ENCODE results near the genes NPM1 and FGF18.

- PRO-cap: no peak
These were observed 864 bp upstream of the NPM1 start for GRCh38 chr5:171386764-171387206.

- PRO-cap: bidirectional peak, plus-strand start at chr5:171387852, minus-strand start at chr5:171387522
These were observed at the start of gene NPM1 for GRCh38 chr5:171387207-171388245. Gene NPM1 (plus strand): TSS chr5:171387849.

DNA sequence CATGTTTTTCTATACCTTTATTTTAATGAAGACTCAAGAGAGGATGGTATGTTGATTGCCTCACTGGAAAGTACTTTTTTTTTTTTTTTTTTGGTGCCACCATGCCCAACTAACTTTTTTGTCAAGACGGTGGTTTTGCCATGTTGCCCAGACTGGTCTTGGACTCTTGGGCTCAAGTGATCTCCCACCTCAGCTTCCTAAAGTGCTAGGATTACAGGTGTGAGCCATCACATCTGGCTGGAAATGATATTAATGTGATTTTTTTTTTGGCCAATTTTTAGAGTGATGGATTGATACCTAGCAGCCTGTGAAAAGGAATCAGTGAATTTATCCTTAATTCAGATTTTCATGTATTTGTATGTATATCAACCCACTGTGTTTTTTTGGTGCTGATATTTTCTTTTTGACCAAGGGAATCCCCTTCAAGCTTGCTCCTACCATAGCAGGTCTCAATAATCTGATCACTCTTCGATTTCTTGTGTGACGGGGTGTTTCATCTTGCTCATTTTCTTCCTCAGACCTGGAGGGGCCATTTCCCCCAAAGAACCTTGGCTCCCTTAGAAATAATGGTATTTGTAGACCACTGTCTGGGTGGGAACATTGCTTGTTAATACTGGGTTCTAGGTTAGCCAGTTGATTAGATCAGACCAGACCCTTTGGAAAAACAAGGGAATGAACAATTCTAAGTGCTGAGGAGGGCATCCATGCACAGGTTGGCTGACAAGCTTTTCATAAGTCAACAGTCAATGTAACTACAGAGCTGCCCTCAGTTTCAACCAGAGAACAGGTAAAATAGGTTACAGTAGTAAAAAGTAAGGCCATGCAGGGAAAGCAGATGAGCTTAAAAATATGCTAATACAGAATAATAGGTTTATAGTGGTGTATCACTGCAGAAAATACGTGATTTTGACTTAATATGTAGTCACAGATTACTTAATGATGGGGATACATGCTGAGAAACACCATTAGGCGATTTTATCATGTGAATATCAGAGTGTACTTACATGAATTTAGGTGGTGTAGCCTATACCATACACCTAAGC, 6.5 kb upstream of the FGF18 start:
- PRO-cap: no peak

DNA sequence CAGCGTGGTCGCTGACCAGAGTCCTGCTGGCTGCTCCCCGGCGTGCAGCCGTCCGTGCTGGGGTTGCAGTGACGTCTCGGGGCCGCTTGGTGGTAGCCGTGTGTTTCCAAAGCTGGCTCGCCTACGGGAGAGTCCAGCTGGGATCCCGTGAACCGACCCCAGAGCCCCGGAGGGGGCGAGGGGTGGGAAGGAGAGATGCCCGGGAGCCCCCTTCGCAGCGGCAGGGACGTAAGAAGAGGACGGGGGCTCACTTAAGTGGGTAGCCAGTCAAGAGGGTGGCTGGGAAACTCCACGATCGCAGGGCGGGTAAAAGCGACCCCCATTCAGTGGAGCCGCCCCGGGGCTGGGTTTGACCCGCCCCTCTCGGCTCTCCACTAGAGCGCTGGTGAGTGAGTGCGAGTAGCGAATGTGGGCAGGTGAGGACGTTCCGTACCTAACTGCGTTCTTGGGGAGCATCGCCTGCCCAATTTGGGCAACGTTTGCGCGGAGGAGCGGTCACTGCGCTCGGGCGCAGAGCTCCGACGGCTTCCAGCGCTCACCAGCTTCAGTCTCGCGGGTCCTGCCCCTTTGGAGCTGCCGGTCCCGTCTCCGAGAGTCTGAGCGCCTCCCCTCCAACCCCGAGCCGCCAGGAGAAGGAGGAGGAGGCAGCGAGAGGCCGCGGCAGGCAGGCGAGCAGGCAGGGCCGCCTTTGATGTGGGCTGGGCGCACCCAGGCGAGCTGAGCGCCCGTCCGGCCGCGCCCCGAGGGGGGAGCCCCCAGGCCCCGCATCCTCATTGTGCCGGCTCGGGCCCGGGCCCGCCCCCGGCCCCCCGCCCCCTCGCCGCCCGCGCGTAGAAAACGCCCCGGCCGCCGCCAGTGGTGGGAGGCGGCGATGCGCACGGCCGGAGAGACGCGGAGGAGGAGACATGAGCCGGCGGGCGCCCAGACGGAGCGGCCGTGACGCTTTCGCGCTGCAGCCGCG, at the start of gene FGF18:
Gene FGF18, plus strand, starts transcription at position 861 of the 961 bp plus-strand sequence.
- PRO-cap: no peak

GRCh38 chr5:171420792-171421419, 1.5 kb downstream of the FGF18 start:
- PRO-cap: no peak

DNA sequence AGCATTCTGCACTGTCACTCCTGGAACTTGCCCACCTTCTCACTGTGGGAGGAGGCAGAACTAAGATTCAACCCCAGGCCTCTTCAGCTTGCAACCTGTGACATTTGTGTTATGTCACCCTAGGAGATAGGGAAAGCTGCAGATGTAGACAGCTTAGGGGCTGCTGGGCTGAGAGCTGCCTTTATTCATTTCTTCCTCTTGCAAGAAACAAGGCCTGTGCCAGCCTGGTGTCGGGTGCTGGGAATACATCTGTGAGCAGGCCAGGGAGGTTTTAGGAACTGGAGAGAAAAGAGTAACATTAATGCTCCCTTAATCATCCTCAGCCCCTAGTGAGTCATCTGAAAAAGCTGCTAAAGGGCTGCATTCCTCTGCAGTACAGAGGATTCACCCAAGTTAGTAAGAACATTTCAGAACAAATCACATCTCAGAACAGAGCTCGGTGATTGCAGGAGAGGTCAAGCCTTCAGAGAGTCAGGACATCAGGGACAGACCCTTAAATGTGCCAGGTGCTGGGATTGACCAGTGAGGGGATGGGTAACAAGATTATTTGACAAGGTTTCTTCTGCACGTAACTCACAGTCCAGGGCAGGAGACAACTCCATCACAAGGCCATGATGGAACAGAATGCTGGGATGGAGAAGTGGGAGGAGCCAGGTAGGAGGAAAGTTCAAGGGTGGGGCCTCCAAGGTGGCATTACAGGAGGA, 101.9 kb downstream of the FGF18 start:
- PRO-cap: no peak

- PRO-cap: no peak
These were observed 158.8 kb downstream of the FGF18 start for GRCh38 chr5:171578206-171578749.

DNA sequence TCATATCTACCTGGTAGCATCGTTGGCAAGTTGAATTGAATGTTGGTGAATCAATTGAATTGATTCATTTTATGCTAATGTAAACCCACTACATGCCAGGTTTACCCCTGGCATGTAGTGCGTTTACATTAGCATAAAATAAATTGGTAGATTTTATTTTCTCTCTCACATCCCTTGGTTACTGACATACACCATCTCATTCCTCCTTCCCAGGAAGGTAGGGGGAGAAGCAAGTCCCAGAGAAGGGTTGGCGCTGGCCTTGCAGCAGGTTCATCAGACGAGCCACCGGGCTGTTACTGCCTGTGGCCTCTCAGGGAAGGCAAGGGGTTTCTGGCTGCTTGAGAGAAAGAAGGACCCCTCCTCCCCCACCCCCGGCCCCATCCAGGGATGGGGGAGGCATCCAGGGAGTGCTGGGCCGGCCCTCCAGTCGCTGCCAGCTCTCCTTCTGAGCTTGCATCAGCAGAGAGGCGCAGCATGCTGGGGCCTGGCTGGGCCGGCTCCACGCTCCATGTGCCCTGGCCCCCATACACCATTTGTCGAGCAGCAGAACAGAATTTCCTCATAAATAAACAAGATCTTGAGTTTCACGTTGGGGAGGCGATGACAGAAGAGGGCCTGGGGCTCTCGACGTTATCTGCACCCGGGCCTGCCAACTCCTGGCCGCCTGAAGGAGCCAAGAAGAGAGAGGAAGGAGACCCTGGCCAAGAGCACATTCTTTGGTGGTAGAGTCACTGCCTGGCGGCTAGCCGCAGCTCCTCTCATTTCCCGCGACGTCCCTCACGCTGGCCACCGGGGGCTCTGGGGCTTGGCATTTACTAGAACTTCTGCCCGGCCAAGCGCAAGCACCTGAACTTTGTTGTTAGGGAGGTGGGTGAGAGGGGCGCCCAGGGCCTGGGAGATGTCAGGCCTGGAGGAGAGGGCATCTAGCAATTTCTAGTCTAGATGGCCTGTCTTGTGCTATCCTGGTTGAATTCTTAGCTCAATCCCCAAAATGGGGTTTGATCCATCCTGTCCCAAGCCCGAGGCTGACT, 176.9 kb downstream of the FGF18 start:
- PRO-cap: no peak

GRCh38 chr5:171845389-171845588, 59.7 kb downstream of the SMIM23 start:
- PRO-cap: no peak

DNA sequence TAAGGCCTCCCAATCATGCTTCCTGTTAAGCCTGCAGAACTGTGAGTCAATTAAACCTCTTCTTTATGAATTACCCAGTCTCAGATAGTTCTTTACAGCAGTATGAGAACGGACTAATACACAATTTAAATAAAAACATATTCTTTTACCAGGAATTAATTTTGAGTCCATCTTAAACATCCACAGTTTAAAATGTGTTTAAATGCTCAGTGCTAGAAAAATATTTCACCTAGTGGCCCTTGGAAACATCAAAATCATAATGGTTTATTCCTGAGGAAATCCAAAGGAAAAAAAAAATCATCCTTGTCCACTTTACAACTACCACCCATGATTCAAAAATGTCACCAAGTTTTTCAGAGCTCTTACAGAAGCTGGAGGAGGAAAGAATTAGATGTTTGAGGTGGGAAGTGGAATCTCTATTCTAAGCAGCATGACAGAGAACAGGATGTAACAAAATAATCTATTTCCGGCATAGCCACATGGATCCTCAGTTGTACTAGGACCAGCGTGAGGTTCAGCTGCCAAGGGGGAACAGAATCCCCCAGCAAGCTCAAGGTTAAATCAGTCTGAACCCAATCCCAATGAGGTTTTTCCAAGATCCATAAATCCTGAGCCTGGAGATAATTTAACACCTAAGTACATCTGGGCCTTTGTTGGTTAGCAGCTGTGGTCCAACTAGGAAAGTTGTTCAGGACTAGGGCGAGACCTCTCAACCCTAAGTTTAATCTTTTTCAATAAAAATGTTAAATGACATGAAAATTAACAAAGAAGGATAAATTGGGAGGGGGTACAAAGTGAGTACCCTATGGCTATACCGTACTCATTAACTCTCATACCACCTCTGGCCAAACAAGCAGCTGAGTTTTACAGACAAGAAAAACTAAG, 40.1 kb downstream of the FBXW11 start:
- PRO-cap: no peak

GRCh38 chr5:172005330-172006140, 903 bp downstream of the FBXW11 start:
- PRO-cap: no peak

GRCh38 chr5:172151492-172152535, 36.2 kb downstream of the STK10 start:
- PRO-cap: no peak

- PRO-cap: no peak
These were observed 25.3 kb downstream of the STK10 start for GRCh38 chr5:172162647-172163237.

GRCh38 chr5:172164613-172165506, 23.2 kb downstream of the STK10 start:
- PRO-cap: no peak

- PRO-cap: no peak
These were observed 20.3 kb downstream of the STK10 start for GRCh38 chr5:172167600-172168159.

GRCh38 chr5:172175250-172175998, 12.6 kb downstream of the STK10 start:
- PRO-cap: no peak

- PRO-cap: bidirectional peak, plus-strand start at chr5:172187291, minus-strand start at chr5:172187152
These were observed 1.0 kb downstream of the STK10 start for GRCh38 chr5:172187062-172187329.

GRCh38 chr5:172258639-172259273, 24.8 kb downstream of the UBTD2 start:
- PRO-cap: no peak

GRCh38 chr5:172303896-172304173, 20.3 kb upstream of the UBTD2 start:
- PRO-cap: no peak

DNA sequence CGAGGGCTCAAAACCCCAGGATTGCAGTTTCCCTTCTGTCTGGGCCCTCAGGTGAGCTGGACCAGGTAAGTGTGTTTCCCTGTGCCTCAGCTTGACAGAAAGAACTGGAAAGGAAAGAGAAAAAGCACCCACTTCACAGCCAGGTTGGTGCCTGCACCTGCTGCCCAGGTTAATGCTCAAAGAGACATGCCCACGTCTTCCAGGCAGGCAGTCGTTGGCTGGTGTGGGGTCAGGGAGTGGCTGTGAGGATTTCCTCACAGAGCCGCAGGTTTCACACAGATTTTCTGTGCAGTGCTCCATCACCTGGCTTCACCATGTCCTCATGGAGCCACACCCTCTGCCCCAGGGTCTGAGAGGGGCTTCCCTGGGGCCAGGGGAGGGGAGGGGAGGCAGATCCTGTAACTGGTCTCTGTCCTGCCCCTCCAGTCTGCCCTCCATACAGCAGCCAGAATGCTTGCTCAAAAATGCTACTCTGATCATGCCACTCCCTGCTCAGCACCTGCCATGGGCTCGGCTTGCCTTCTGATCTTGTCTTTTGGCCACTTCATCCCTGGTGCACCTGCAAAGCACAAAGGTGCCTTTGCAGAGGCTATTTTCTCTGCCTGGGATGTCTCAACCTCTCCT, 82.5 kb upstream of the UBTD2 start:
- PRO-cap: no peak

Measured in mesenteric fat pad (tissue), 1 donor.